A172 (cell line): ENCODE results near the genes CENPJ, NUP58, GPR12 and PAN3.

DNA sequence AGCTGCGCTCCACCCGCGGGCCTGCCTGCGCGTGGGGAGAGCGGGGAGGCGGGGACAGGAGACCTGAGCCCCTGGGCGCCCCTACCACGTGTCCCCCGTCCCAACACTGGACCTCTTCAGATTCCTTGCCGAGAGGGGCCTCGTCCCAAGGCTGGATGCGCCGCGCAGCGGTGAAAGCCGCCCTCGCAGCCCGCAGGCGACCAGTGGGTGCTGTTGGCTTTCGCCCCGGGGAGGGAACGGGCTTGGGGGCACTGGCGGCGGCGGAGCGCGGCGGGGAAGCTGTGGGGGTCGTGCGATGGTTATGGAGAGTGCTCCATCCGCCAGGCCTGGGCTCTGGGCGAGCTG is 17.4 kb upstream of the RNF17 start:
- RAMPAGE, long total RNA = no peak

DNA sequence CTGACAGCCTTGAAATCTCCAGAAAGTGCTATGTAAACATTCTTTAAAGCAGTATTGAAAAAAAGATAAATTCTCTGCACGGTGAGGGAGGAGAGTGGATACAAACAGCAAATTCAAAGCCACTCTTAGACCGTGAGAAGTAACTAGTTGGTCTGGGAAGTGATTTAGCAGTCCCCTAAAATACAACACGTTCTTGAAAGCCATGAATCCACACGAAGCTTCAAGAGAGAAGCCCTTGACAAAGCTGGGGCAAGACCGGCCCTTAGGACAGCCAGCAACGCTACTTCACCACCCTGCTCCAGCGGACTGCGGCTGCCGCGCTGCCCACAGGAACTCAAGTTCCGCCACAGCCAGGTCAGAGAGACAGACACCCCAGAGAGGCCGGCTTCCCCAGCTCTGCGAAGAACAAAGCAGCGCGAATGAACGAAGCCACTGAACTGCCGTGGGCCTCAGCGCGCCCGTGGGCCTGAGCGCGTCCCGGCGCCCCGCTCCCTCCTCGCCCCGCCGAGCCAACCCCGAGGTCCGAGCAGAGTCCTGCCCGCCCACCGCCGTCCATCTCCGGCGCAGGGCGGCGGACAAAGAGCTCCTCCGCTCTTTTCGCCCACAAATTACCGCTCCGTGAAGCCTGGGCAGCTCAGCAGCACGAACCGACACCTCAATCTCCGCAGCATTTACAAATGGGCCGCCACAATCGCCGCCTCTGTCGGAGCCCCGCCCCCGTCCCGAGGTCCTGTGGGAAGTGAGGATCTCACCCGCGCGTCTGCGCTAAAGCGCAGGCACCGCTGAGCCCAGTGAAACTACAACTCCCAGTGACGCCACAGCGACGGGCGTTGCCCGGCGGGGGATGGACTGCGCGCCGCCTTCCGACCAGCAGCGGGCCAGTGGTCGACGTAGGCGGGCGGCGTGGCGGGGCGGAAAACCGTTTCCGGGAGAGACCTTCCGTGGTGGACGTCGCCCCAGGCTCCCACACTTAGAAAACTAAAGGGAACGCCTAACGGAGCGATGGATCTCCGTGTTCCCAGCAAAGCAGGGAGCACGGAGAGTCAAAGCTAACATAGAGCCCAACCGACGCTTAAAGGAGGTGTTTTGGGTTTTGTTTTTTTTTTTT is at the start of gene CENPJ:
TSS of gene CENPJ (minus strand) at position 713 of the 1,108 bp plus-strand sequence.
- RAMPAGE, long total RNA = no peak

- RAMPAGE, long total RNA = start-site peak on the plus strand at chr13:25301639-25301677, 307 and 393 reads in 2 replicates
Measured at GRCh38 chr13:25301209-25302530, at the start of gene NUP58. Gene NUP58, plus strand, starts transcription at chr13:25301625.

GRCh38 chr13:26658556-26658834 is 101.0 kb downstream of the WASF3 start:
- RAMPAGE, long total RNA = no peak

DNA sequence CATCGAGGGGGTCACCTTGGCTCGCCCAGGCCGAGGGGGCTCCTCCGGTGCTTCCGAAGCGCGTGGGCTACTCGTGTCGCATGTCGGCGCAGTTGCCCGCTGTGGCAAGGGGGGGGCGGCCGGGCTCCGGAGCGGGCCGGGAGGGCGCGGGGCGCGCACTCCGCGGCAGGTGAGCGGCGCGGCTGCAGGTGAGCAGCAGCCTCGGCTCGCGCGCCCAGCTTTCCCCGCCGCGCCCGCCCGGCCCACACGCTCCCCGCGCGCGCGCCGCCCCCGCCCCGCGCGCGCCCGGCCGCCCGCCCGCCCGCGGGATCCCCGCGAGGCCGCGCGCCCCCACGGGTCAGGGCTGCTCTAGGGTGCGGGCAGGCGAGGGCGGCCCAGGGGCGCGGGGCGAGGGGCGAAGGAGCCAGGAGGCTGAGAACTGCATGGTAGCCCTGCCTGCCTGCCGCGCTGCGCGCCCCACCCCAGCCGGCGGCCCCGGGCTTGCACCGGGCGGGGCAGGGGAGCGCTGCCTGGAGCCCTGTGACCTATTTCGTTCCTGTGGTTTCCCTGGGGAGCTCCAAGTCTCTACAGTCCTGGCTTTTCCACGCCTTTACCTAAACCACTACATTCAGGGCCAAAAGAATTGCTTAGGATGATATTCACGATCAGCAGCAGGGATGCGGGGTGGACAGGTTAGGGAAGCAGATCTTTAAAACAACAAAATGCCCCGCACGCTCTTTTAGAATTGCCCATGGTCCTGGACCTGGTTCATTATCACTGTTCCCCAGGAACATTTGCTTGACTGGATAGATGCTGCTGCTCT is at the start of gene GPR12:
TSS of gene GPR12 (minus strand) at position 223 of the 802 bp plus-strand sequence.
- RAMPAGE, long total RNA = no peak

GRCh38 chr13:26785284-26785719 is 24.7 kb upstream of the GPR12 start:
- RAMPAGE, long total RNA = no peak

DNA sequence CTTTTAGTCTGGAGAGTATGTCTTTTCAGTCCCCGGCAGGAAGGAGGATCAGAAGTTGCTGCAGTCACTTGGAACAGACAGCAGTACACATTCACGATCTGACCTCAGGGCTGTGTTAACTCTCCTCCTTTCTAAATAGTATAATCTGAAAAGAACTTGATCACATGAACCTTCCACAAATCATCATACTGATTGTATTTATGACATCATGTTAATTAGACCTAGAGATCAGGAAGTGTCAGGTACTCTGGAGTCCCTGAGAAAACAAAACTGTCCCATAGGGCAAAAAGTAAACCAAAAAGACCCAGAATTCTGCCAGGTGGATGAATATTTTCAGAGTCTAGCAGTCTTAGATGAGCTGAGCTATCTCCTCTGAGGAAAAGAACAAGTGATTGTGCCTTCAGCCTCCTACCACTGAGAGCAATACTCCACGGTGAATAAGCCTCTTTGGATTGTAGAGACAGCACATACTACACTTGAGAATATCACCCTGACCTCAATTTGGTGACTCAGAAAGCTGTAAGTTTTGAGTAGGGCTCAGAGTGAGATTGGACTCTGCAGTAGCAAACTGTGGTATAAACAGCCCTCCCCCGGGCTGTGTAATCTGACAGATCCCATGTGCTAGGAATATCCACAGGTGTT is 181.0 kb upstream of the GPR12 start:
- RAMPAGE, long total RNA = no peak

DNA sequence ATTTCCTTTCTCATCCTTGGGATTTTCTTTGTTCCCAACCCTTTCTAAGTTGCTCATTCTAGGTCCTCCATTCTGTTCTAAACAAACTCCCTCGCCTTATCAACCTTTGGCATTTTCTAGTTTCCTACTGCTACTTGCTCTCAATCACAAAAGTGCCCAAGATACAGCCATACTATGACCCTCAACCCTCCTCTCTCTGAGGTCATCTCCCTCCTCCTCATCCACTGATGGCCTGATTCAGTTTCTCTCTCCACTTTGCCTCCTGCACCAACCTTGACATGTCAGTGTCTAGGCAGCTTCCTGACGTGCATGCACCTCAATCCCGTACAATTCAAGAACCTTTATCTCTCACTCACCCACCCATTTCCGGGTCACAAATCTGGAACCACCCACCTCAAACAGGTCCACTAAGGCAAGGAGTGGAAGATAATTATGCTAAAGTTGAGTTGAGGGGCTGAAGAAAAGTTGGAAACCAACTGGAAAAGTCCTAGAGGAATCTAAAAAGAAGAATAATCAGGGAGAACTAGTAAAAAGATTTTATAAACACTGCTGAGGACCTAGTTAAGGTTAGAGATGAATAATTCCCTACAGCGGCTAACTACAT is 71.2 kb downstream of the USP12 start:
- RAMPAGE, long total RNA = no peak

DNA sequence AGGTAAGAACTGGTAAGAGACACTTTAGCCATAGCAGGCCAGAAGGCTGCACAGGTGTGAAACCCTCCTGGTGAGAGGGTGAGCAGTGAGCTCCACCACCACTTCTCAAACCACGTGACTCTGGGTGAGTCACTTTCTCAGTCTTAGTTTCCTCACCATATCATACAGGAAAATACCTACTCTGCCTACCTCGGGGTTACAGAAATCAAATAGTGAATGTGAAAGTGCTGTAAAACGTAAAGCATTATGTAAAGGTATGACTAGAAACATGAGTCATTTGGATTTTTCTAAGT is 40.5 kb downstream of the USP12 start:
- RAMPAGE, long total RNA = no peak

GRCh38 chr13:27171157-27171552 is 456 bp downstream of the USP12 start:
- RAMPAGE, long total RNA = no peak

- RAMPAGE, long total RNA = no peak
Measured at GRCh38 chr13:27482804-27483438, 32.6 kb upstream of the MTIF3 start.

GRCh38 chr13:27744802-27745371 is 47.4 kb upstream of the GSX1 start:
- RAMPAGE, long total RNA = no peak

DNA sequence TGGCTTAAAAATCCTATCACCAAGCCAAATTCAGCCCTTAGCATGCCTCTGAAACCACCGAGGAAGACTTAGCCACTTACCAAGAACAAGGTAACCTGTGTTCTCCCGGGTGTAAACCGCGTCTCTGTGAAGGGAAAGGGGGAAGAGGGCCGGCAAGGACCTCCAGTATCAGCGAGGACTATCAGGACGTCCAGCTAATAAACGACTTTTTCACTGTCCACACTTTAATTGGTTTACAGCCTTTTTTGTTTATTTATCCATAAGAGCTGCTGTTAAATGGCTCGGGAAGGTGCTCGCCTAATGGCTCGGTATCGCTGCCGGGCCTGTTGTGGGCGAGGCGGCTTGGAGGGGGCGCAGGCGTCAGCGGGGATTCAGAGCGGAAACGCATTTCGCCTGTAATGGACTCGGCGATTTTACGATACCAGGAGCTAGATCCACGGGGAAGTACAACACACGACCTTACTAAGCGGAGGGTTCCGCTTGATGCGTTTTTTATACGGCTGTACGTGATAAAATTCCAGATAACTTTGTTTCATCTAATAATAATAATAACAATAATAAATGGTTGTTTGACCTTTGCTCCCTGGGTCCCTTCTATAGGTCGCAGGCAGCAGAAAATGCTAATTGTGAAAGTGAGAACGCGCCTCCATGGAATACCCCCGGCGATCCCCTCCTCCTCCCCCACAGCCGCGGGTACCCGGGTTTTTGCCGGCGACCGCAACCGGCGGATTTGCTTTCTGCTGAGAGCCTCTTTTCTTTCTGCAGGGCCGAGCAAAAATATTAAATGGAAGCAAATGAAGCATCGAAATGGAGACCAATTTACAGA is 2.5 kb upstream of the PDX1 start:
- RAMPAGE, long total RNA = no peak

GRCh38 chr13:27959814-27960163 is 9.3 kb downstream of the CDX2 start:
- RAMPAGE, long total RNA = no peak

- RAMPAGE, long total RNA = no peak
Measured at GRCh38 chr13:27980275-27981625, 7.7 kb downstream of the URAD start.

GRCh38 chr13:28138299-28138678 is at the start of gene PAN3:
Gene PAN3, plus strand, starts transcription at chr13:28138545.
- RAMPAGE, long total RNA = no peak

- RAMPAGE, long total RNA = no peak
Measured at GRCh38 chr13:28156989-28157558, 18.7 kb downstream of the PAN3 start.

- RAMPAGE, long total RNA = no peak
Measured at GRCh38 chr13:28256028-28256675, 117.8 kb downstream of the PAN3 start.

GRCh38 chr13:28429488-28430502 is 65.1 kb downstream of the FLT1 start:
- RAMPAGE, long total RNA = no peak

GRCh38 chr13:28495845-28496181 is 885 bp upstream of the FLT1 start:
- RAMPAGE, long total RNA = no peak